ENCODE data around the genes PABPC1L2A, SLC16A2 and PBDC1.

DNA sequence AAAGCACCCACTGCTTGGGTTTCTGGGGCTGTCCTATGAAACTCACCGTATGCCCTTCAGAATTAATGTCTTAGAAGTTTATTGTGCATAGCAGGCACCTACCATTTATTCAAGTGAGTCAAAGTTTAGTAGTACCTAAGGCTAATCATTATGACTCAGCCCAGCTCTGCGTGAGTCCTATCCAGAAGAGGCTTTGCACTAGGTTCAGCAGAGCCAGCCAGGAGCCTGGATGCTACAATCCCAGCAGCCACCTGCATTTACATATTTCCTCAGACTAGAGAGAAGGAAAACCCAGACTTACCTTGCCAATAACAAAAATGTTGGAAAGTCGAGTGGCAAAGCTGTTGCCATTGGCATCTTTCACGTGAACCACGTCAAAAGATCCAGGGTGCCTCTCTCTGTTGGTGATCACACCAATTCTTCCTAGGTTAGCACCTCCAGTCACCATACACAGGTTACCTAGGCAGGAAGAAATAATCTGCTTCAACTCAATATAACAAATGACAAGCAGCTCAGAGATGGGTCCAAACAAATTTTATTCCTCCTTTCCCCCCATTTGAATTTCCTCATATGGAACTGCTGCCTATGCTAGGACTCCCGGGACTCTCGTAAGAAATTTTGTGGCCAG lies 4.0 kb downstream of the RPS4X start:
- RRBS: no CpG with 5 or more reads among the region's 7 CpGs

GRCh38 chrX:72273559-72274008 lies 3.5 kb downstream of the RPS4X start:
- RRBS: no CpG with 5 or more reads among the region's 6 CpGs

- RRBS: no CpG with 5 or more reads among the region's 2 CpGs
These were observed 41.7 kb upstream of the CITED1 start for GRCh38 chrX:72347411-72347763.

DNA sequence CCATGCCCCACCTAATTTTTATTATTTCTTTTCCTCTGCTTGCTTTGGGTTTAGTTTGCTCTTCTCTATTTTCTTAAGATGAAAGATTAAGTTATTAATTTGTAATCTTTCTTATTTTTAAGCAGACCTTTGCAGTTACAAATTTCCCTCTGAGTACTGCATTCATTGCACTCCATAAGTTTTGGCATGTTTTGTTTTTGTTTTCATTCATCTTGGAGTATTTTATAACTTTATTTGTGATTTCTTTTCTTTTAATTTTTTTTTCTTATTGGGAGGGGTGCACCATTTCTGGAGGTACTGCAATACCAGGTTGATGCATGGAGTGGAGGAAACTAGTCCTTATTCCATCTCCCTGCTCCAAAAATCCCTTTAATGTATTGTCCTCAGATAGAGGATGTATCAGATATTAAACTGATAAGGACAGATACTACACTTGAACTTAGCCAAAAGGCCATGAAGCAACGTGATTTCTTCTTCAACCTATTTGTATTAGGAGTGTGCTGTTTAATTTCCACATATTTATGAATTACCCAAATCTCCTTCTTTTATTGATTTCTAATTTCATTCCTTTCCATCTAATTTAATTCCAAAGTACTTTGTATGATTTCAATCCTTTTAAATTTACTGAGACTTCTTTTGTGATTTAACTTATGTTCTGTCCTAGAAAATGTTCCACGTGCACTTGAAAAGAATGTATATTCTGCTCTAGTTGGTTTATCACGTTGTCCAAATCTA lies 71.2 kb upstream of the CITED1 start:
- RRBS: no CpG with 5 or more reads among the region's 3 CpGs

GRCh38 chrX:72409875-72410494 lies 104.3 kb upstream of the CITED1 start:
- RRBS: no CpG with 5 or more reads among the region's 1 CpG

- RRBS: no CpG with 5 or more reads among the region's 27 CpGs
These were observed at the start of gene PABPC1L2A for GRCh38 chrX:73079367-73079582. PABPC1L2A (minus strand) TSS chrX:73079512.

GRCh38 chrX:73563982-73564473 lies 1.0 kb downstream of the CHIC1 start:
- RRBS: no CpG with 5 or more reads among the region's 6 CpGs

DNA sequence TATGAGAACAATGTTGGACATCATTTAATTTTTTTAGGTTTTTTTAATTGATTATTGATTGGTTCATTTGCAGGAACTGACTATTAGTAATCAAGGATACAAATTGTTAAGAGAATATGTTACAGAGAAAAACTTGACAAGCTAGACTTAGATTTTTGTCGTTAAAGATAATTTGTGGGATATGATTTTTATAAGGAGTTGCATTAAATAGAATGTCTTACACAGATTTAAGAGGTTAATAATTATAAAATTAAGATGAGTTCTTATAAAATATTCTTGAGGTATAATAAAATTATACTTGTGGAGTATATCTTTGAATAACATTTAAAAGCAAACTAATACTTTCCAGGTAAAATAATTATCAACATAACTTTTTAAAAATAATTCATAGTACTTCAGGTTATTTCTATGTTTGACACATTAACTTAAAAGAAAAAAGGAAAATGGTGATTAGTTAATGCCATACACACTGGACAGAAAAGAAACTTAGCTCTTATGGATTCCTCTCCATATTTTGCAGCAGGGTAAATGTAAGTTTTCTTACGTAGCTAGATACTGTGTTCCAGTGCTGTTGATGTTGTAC lies 356.5 kb upstream of the ZCCHC13 start:
- RRBS: no CpG with 5 or more reads among the region's 2 CpGs

GRCh38 chrX:74267833-74268859 lies 35.8 kb upstream of the ZCCHC13 start:
- RRBS: no CpG with 5 or more reads among the region's 9 CpGs

GRCh38 chrX:74420393-74421229 lies 682 bp upstream of the SLC16A2 start:
- RRBS: 25% methylated on average over 14 of the region's 53 CpGs

- RRBS: 18% methylated on average over 7 of the region's 33 CpGs
These were observed at the start of gene SLC16A2 for GRCh38 chrX:74421230-74421802. SLC16A2 (plus strand) TSS chrX:74421493.

DNA sequence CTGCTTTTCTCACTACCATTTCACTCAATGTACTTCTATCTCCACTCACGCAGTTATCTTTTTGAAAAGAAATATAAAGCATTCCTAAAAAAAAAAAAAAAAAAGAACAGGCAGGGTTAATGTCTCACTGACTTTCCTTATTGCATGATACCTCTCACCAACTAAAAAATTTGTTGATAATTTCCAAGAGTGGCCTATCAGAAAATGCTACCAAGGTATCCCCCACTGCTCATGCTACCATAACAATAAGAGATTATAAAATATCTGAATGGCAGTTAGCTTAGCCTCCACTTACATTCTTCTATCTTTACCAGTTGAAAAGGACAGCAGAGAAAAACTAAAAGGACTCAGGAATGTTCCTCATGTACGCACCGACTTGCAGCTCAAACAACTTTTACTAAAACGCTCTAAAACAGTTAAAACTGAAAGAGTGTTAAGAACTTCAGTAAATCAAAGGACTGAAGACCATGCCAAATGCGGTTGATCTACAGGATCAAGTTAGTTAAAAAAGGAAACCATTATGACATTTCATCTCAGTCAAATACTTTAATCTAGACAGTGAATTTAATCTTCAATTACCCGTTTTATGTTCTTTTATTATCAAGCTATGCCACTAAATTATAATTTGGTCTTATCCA lies 6.0 kb downstream of the RLIM start:
- RRBS: no CpG with 5 or more reads among the region's 6 CpGs

- RRBS: no CpG with 5 or more reads among the region's 8 CpGs
These were observed 544 bp upstream of the UPRT start for GRCh38 chrX:75273289-75273793.

- RRBS: 36% methylated on average over 4 of the region's 29 CpGs
These were observed at the start of gene PBDC1 for GRCh38 chrX:76172227-76173290. PBDC1 (plus strand) TSS chrX:76173062.

DNA sequence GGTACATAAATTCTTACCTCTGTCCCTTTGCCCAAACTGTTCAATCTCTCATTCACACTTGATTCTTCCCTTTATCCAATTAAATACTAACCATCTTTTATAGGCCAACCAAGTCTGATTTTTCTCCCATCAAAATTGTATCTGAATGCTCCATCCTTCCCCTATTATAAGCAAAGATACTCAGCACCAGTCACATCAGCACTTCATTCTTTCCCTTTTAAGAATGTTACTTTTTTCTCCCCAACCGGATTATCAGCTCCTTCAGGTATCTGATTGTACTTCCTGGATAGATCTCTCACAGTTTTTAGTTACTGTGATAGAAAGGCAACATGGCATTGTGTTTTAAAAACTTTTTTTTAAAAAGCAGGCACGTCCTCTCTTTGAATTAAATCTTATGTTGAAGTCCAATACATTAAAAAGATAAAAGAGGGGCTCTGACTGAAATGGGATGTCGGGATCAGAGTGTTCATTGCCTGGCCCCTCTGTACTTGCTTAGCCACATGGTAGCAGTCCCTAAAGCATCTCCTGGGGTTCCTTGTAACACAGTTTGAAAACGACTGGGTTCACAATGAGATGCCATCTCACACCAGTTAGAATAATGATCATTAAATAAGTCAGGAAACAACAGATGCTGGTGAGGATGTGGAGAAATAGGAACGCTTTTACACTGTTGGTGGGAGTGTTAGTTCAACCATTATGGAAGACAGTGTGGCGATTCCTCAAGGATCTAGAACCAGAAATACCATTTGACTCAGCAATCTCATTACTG lies 107.6 kb downstream of the FGF16 start:
- RRBS: no CpG with 5 or more reads among the region's 6 CpGs

DNA sequence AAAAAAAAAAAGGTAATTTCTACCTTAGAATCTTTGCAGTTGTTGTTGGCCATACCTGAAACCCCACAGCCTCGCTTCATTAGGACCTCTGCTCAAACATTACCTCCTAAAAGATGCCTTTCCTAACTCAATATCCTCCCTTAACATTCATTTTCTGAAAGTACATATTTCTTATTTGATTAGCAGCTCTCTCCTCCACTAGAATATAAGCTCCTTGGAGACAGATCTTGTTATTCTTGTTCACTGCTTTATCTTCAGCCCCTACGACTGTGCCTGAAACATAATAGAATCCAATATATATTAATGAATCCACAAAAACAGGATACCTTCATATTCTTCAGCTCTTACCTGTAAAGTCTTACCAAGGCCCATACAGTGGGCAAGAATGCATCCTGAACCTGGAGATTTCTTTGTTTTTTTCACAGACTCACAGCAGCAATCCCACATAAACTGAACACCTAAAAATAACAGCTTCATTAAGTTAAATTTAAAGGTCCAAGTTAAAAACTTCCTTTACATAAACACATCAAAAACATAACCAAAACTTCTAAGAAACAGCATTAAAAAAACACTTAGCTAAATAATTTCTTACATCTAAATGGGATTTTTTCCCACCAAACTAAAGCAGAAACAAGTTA lies 151.7 kb downstream of the ATRX start:
- RRBS: no CpG with 5 or more reads among the region's 2 CpGs

DNA sequence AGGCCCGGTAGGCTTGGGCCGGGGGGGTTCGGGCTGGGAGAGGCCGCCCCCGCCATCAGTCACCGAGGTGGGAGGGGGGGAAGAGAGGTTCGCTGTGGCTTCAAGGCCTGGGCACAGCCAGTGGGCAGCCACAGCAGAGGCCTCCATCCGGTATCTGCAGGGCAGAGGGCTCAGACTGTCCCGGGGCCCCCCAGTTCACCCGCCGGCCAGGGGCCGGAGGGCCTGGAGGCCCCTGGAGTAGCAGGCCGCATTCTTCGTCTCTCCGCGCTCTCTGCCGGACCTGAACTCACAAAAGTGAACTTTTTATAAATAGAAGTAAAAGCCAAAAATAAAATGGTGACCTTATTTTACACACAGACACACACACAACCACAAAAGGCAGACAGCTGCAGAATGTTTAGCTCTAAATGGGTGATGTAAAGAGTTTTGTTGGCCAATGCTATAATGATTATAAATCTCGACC lies 194.3 kb upstream of the BRWD3 start:
- RRBS: 81% methylated on average over 7 of the region's 18 CpGs

DNA sequence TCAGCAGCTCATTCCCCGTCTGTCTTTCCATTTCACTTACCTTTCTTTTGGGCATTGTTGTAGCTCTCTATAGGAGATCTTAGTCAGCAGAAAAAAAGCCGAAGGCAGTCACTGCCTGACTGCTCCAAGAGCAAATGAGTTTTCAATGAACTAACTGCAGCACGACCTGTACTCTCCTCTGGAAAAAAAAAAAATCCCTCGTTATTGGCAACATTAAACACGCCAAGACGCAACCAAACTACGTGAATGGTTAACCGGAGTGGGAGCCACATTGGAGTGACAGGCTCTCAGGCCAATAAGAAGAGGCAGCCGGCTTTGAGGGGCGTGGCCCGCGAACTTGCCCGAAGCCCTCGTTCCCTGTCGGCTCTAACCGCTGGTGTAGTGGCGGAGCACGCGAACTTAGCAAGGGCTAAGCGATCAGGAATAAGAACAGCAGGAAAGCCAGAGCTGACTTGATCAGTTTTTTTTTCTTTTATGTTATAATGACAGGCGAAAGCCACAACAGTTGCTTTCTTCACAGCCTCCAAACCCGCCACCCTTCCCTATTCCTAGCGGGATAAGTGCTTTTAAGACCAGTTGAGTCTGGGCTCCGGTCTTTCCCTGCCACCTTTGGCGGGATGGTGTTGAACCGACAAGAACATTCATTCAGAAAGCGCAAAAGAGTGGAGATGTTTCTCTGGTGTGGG lies 80.1 kb downstream of the HMGN5 start:
- RRBS: 10% methylated on average over 2 of the region's 27 CpGs

DNA sequence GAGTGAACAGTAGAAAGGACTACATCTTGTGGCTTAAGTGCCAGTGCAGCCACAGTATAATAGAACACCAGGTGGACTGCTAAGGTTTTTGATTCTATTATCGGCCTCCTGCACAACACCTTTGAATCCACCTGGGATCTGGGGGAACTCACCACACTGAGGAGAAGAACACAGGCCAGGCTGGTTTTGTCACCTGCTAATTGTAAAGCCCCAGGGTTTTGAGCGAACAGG lies 36.4 kb downstream of the SH3BGRL start:
- RRBS: no CpG with 5 or more reads among the region's 2 CpGs

All from zone of skin (tissue), 1 donor.